Foreskin keratinocyte (primary cell): ENCODE results near the gene PSMG2.

- RAMPAGE, total RNA = no peak
Measured at GRCh38 chr18:12358369-12359306, 18.4 kb downstream of the AFG3L2 start.

DNA sequence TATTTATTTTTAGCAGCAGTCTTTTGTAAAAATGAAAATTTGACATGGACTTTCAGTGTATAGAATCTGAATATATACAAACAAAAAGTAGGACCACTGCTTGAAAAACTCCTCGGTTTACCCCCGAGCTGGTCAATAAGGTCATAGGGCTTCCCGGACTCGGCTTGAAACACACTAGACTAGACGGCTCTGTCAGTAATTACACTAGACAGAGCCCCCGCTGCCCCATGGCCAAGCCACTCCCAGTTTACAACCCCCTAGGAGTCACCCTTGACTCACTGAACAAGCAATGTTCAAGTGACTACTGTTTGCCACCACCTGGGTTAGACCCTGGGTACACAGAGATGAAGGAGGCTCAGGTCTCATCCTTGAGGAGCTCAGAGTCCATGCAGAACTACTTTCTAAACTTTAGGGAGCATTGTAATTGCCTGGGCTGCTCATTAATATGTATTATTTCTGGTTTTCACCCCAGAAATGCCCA, 13.8 kb upstream of the PRELID3A start:
- RAMPAGE, total RNA = no peak

DNA sequence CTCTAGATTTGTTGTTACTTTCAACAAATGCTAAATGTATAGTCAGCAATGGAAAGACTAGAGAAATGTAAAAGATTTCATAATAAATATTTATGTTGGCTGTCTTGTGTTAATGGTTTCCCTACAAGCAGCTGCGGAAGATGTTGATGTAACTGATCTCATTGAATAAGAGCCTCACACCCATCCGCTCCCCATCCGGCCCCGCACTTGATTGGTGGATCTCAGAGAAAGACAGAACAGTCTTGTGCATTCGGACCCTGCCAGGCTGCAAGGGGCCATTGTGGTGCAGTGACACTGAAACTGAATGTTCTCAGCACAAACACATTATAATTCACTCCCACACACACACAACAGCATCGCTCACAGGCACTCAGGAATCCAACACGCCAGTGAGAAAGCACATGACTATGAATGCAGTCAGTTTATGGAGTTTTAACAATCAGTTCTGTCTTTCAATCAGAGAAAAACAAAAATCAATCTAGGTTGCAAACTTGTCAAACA, 47.8 kb downstream of the PRELID3A start:
- RAMPAGE, total RNA = no peak

DNA sequence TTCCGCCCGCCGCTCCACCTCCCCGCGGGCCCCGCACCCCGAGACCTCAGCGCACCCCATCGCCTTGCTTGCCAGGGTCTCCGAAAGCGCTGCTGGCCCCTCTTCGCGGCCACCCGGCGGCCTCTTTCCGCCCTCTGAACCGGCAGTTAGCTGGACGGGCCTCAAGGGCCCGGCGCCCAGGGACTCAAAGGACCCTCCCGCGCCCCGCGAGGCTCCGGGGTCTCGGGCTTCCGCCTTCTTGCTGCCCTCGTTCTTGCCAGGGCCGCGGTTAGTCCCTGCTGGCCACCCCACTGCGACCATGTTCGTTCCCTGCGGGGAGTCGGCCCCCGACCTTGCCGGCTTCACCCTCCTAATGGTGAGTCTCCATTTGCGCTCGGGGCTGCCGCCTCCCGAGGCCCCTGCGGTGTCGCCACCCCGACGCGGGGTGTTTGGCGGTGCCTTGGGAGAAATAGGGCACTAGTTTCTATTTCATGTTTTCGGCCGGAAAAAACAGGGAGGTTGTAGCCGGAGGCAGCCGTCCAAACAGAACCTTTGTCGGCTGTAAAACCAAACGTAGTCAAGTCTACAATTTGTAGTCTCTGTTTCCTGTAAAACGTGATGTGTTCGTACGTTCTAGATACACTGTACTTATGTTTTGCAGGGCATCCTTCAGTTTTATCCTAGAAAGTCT, at the start of gene PSMG2:
Gene PSMG2 (plus strand): TSS at position 233 of the 670 bp plus-strand sequence.
- RAMPAGE, total RNA = start-site peak on the plus strand centred at position 222 of the sequence, 27 bp wide, 90 and 85 reads in 2 replicates

GRCh38 chr18:12883184-12884145, 572 bp downstream of the PTPN2 start:
- RAMPAGE, total RNA = no peak

DNA sequence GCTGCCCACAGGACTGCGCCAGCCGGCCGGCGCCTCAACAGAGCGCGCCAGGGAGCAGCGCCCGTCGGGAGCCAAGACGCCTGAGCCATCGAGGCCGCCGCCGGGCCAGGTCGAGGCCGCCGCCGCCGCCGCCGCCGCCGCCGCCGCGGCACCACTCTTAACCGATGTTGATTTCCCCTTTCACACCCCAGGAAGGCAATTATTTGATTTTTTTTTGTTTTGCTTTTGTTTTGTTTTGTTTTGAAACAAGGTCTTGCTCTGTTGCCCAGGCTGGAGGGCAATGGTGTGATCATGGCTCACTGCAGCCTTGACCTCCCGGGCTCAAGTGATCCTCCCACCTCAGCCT, 12.9 kb upstream of the PTPN2 start:
- RAMPAGE, total RNA = no peak

- RAMPAGE, total RNA = no peak
Measured at GRCh38 chr18:12946484-12947797, 870 bp upstream of the SEH1L start.

GRCh38 chr18:13137084-13137857, 81.3 kb upstream of the LDLRAD4 start:
- RAMPAGE, total RNA = no peak

GRCh38 chr18:13220446-13221072, 2.0 kb downstream of the LDLRAD4 start:
- RAMPAGE, total RNA = no peak

GRCh38 chr18:13261655-13262199, 43.2 kb downstream of the LDLRAD4 start:
- RAMPAGE, total RNA = no peak

- RAMPAGE, total RNA = no peak
Measured at GRCh38 chr18:13425578-13426145, 207.1 kb downstream of the LDLRAD4 start.

GRCh38 chr18:13470425-13471029, 252.0 kb downstream of the LDLRAD4 start:
- RAMPAGE, total RNA = no peak

GRCh38 chr18:13489717-13490453, 236.5 kb downstream of the FAM210A start:
- RAMPAGE, total RNA = no peak

DNA sequence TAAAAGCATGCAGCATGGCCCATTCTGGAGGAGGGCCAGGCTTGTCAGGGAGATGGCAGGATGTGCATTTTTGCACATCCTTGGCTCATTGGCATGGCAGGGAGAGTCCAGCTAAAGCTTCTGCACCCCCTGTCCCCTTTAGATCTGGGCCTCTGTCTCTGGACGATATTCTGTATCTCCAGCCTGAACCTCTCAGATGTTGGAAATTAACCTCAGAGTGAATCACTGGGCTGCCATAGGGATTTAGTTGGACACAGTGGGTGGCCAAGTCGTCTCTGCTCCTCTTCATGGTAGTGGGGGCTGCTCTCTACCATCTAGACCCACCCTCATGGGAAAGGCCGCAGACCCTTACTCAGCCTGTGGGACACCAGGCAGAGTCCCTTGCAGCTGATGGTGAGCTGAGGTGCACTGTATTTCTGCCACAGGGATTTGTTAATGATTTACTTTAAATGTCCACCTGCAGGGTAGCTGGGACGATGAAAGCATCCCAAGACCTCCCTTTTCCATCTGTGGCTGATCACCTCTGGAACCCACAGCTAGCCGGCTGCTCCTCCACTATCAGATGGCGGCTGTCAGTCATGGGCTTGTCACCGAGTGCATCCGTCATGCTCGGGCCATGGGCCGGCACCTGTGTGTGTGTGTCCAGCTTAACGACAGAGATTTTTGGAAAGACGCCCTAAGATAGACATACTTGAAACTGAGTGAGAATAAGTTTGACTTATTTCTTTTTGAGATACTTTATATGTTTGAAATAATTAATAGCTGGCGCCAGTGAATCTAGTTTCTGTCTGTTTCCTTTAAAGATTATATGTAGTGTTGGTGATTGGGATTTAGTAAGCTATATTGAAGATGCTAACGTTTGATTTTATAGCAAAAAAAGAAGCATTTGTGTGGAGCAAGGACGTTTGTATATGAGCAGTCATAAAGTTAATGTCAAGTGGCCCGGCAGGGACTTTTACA, 235.3 kb downstream of the FAM210A start:
- RAMPAGE, total RNA = no peak

DNA sequence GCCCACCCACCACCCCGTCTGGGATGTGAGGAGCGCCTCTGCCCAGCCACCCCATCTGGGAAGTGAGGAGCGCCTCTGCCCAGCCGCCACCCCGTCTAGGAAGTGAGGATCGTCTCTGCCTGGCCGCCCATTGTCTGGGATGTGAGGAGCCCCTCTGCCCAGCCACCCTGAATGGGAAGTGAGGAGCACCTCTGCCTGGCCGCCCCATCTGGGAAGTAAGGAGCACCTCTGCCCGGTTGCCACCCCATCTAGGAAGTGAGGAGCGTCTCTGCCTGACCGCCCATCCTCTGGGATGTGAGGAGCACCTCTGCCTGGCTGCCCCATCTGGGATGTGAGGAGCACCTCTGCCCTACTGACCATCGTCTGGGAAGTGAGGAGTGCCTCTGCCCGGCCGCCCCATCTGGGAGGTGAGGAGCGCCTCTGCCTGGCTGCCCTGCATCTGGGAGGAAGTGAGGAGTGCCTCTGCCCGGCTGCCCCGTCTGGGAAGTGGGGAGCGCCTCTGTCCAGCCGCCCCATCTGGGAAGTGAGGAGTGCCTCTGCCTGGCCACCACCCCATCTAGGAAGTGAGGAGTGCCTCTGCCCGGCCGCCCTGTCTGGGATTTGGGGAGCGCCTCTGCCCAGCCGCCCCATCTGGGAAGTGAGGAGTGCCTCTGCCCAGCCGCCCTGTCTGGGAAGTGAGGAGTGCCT, 90.4 kb upstream of the ZNF519 start:
- RAMPAGE, total RNA = no peak

- RAMPAGE, total RNA = no peak
Measured at GRCh38 chr18:14450078-14450690, 93.2 kb downstream of the POTEC start.

- RAMPAGE, total RNA = no peak
Measured at GRCh38 chr18:20982475-20982871, 129.1 kb downstream of the ROCK1 start.

- RAMPAGE, total RNA = no peak
Measured at GRCh38 chr18:21052999-21053548, 58.5 kb downstream of the ROCK1 start.

DNA sequence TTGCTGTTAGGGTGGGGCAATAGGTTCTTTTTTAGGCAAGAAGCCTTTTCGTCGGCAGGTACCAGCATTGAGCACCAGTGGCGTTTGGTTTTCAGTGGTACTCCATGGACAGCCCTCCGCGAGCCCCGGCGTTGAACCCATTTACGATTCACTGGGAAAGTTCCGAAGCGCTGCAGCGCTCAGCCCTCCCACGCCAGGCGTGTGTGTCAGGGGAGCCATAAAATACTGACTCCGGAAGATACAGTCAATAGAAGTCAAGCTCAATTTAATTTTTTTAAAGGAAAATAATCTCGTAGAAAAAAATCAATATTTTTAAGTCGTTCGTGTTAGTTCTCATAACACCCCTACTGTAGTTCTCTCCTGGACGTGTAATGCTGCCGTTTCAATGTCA, 561 bp upstream of the ROCK1 start:
- RAMPAGE, total RNA = no peak

GRCh38 chr18:21330344-21330783, 88.3 kb downstream of the GREB1L start:
- RAMPAGE, total RNA = no peak